Breast (tissue), 4 donors: ENCODE measurements around the genes PPP1R1B and TCAP.

GRCh38 chr17:38908583-38909209 is 38.8 kb downstream of the LASP1 start:
- PRO-cap, 3 experiments = no peak in any of the 3 experiments
- RRBS = 0% methylated on average over 1 of the region's 11 CpGs

DNA sequence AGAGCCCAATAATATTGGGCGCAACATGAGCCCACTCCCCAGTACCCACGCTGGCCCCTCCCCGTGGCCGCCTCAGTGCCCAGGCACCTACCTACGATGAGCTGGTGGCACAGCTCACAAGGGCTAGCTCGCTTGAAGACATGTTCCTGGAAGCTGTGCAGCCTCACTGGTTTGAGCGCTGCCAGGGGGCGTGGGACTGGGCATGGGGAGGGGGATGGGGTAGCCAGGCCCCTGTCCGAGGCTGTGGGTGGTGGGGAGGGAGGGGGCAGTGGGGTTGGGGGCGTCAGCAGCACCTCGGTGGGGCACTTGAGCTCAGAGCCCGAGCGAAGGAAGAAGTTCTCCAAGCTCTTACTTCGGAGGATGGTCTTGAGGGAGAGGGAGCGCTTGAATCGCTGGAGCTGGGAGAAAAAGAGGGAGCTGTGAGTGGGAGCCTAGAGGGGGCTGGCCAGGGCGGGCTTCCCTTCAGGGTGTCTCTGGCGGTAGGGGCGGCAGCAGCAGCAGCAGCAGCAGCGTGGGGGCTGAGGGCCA is 7.9 kb downstream of the STAC2 start:
- PRO-cap, 3 experiments = no peak in any of the 3 experiments
- RRBS = no CpG with 5 or more reads among the region's 20 CpGs

DNA sequence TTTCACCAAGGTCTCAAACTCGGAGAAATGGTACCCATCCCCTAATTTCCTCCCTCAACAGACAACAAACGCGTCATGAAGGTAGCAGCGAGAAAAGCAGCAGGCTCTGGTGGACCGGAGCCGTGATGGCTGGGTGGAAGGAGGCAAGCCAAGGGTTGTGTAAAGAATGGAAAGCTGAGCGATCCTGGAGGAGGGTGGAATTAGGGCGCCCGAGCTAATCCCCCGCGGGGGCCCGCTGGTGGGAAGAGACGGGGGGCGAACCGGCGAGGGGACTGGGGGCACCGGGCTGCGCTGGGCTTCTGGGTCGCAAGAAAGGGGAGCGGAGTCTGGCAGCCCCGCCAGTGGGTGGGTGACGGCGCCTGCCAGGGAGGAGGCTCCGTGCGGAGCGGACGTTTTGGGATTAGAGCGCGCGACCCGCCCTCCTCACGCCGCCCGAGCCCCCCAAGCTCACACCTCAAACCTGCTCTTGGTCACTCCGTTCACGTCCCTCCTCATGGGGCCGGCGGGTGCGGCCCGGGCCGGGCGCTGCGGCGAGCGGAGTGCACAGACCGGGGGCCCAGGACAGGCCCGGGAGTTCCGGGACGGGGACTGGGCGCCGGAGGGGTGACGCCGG is 412 bp downstream of the FBXL20 start:
- PRO-cap, 3 experiments = peak in 1 of 3 experiments; most common plus-strand start position 341 of the sequence (in 1); most common minus-strand start position 301 of the sequence (in 1)
- RRBS = 0% methylated on average over 1 of the region's 53 CpGs

DNA sequence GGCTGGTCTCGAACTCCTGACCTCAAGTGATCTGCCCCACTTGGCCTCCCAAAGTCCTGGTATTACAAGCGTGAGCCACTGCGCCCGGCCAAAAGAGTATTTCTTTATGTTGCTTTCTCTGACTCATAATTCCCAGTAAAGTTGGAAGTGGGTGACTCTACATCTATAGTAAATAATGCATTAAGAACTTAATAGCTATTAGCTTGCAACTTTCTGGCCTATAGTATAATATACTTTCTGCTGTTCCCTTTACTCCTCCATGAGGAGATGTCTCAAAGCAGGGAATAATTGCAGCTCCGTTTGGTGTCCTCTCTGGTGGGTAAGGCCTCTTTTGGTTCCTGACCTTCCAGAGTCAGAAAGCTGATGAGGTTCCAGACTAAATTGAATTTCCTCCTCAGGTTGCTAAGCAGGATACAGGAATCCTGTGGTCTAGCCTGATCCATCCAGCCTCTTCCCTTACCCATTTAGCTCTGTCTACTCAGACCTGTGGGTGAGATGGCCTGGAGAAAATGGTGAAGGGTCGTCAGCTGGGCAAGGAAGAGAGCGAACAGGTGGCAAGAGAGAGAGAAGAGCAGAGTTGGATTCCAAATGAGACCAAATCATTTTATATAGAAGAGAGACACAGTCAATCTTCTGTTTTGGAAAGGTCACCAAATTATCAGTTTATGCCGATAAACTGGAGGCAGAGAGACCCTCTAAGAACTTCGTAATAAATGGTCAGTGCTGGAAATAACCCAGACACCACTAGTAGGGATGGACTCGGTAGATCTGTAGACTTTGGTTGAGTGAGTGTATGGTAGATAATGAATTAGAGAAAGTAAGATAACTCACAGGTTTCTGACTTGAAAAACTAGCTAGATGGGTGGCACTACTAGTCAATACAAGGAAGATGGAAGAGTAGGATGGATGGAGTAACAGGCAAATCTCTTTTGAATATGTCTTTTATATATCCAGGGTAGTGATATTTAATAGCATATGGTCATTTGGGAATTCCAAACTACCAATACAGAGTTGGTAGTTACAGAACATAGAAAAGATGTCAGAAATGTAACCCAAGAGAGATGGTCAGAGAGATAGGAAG is 42.3 kb downstream of the CDK12 start:
- PRO-cap, 3 experiments = no peak in any of the 3 experiments
- RRBS = no CpG with 5 or more reads among the region's 10 CpGs

DNA sequence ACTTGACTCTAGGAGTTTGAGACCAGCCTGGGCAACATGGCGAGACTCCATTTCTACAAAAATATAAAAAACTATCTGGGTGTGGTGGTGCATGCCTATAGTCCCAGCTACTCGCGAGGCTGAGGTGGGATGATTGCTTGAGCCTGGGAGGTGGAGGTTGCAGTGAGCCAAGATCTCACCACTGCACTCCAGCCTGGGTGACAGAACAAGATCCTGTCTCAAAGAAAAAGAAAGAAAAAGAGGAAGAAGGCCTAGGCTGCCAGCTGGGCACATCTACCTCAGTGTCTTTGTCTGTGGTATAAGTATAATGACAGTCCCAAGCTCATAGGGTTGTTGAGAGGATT is 13.8 kb downstream of the NEUROD2 start:
- PRO-cap, 3 experiments = no peak in any of the 3 experiments
- RRBS = no CpG with 5 or more reads among the region's 3 CpGs

GRCh38 chr17:39626529-39627041 is at the start of gene PPP1R1B:
Gene PPP1R1B (plus strand): TSS chr17:39626952.
- PRO-cap, 3 experiments = peak in 1 of 3 experiments; most common plus-strand start chr17:39626891 (in 1)
- RRBS = 10% methylated on average over 5 of the region's 20 CpGs

GRCh38 chr17:39628974-39629836 is 2.5 kb downstream of the PPP1R1B start:
- PRO-cap, 3 experiments = no peak in any of the 3 experiments
- RRBS = no CpG with 5 or more reads among the region's 9 CpGs

DNA sequence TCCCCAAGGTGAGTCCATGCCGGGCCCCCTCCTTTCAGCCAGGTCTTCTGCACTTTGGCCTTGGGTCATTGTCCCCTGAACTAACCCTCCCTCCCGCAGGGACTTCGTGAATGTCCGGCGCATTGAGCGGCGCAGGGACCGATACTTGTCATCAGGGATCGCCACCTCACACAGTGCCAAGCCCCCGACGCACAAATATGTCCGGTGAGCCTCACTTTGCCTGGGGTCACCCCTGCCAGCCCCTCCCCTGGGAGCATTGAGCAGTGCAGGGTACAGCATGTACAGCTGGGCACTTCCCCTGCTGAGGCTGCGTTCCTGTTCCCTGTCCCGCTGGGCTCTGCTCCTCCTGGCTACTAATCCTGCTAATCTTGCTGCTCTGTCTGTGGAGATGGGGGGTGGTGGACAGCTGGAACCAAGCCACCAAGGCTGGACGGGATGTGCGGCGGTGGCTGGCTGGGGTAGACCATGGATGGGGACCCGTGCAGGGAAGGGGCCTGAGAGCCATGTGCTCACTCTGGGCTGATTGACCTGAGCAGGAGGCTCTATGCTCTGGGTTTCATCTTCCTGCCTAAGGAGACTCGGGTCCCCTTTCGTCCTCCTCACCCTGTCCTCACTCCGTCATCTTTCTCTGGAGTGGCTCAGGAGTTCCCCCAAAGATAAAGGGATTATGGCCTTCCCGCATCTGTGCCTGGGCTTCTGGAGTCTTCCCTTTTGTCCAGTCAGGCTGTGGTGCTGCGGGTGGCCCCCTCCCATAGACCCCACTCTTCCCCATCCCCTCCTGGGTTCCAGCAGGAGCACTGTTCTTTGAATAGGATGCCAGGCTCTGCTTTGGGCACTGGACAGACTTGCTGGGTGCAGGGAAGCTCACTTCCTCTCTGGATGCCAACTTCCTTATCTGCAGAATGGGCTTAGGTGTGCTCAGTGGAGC is 4.0 kb upstream of the TCAP start:
- PRO-cap, 3 experiments = peak in 1 of 3 experiments; most common plus-strand start position 381 of the sequence (in 1); most common minus-strand start position 339 of the sequence (in 1)
- RRBS = 41% methylated on average over 11 of the region's 23 CpGs

DNA sequence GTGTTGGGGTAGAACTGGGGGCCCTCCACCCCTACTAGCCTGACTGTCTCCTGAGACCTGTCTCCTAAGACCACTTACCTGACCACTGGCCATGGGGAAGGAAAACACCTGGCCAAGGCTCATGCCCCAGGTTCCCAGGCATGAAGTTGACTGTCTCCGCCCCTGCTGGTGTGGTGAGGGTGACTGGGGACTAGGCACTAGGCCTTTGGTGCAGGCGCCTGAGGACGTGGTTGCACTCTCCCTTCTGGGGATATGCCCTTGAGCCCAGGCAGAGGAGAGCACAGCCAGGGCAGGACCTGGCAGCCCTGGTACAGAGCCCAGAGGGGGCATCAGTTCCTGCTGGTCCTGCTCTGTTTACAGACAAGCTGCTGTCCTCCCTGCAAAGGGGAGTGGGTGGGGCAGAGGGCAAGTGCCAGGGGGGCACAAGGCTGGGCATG is 469 bp upstream of the TCAP start:
- PRO-cap, 3 experiments = no peak in any of the 3 experiments
- RRBS = no CpG with 5 or more reads among the region's 3 CpGs

- PRO-cap, 3 experiments = no peak in any of the 3 experiments
- RRBS = 39% methylated on average over 3 of the region's 12 CpGs
These were observed at the start of gene TCAP for GRCh38 chr17:39665099-39665541. Gene TCAP (plus strand): TSS chr17:39665349.

DNA sequence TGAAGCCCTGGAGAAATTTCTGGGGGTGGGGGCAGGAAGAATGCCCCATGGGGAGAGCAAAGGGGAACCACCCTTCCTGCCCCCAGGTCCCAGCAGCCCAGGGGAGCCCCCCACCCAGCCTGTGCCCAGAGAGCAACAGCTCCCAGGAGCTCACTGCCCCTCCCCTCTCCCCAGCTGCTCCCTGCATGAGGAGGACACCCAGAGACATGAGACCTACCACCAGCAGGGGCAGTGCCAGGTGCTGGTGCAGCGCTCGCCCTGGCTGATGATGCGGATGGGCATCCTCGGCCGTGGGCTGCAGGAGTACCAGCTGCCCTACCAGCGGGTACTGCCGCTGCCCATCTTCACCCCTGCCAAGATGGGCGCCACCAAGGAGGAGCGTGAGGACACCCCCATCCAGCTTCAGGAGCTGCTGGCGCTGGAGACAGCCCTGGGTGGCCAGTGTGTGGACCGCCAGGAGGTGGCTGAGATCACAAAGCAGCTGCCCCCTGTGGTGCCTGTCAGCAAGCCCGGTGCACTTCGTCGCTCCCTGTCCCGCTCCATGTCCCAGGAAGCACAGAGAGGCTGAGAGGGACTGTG is 482 bp downstream of the TCAP start:
- PRO-cap, 3 experiments = no peak in any of the 3 experiments
- RRBS = no CpG with 5 or more reads among the region's 15 CpGs

DNA sequence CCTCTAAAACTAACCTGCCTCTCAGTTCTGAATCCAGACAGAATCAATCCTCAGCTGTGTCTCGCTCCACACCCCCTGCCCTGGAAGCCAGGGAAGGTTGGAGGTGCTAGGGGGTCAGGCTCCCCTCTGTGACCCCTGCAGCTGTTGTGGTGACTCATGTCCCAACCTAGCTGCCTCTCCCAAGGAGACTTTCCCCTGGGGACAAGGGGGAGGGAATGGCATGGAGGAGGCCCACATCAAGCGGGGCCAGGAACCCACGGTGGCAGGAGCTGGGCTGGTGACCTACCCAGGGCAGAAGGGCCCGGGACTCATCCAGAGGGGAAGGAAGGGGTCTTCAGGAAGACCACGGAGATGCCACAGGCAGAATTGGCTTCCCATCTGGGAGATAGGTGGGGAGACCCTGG is 1.3 kb upstream of the PNMT start:
- PRO-cap, 3 experiments = no peak in any of the 3 experiments
- RRBS = no CpG with 5 or more reads among the region's 5 CpGs

DNA sequence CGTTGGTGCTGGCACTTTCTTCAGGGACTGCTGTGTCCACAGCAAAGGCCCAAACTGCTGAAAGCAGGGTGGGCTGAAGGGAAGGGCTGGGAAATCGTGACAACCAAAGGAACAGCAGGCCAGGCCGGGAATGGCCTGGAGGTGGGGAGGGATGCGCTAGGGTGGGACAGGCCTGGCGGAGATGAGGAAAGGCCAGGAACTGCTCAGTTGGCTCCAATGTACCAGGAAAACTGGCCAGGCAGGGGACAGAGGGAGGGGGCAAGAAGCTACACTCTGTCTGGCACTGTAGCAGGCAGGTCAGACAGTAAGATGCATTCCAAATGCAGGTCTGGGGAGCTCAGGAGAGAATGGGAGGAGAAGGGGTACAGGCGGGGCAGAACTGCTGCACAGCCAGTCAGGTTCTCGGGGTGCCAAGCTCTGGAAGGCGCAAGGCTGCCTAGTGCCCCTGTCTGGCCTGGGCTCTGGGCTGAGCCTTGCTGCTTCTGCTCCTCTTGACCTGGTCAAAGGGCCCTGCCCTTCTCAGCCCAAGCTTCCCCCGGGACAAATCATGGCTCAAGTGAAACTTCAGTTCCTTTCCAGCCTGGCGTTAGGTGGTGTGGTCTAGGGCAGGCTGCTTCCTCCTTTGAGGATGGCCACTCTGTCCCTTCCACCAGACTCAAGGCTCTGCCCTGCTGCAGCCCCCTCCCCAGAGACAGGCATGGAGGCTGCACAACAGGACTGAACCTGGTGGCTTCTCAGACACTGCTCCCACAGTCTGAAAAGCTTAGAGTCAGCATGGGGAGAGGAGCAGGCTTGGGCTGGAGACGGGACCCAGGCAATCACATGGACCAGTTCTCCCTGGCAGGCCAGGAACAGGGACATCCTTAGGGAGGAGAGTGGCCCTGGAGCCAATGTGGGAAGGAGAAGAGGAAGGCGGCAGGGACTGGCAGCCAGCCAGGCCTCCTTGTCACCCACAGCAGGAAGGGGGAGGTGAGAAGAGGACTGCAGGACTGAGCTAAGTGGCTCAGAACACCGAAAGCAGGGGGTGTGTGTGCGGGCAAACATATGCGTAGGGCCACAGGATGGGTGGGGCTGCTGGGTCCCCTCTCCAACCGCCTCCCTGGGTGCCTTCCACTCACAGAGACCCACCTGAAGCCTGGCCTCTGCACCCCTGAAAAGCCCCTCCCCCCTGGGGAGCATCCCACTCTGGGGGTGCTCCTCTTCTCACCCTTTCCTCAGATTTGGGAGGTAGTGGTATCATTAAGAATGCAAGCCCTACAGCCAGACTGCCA is 7.6 kb downstream of the PNMT start:
- PRO-cap, 3 experiments = peak in 1 of 3 experiments; most common minus-strand start position 835 of the sequence (in 1)
- RRBS = no CpG with 5 or more reads among the region's 16 CpGs

DNA sequence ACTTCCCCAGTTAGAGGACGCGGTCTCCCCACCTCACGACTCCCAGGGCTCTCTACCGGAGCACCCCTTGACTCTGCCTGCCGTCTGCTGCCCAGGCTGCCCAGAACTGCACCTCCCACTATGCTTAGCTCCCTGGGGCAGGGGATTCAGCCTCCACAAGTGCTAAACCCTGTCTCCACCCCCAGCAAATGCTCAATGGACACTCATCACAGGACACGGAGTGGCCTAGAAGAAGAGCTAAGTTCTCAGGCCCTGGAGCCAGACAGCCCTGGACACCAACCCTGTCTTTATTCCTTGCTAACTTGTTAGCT is 7.9 kb downstream of the PGAP3 start:
- PRO-cap, 3 experiments = no peak in any of the 3 experiments
- RRBS = 59% methylated on average over 2 of the region's 6 CpGs

DNA sequence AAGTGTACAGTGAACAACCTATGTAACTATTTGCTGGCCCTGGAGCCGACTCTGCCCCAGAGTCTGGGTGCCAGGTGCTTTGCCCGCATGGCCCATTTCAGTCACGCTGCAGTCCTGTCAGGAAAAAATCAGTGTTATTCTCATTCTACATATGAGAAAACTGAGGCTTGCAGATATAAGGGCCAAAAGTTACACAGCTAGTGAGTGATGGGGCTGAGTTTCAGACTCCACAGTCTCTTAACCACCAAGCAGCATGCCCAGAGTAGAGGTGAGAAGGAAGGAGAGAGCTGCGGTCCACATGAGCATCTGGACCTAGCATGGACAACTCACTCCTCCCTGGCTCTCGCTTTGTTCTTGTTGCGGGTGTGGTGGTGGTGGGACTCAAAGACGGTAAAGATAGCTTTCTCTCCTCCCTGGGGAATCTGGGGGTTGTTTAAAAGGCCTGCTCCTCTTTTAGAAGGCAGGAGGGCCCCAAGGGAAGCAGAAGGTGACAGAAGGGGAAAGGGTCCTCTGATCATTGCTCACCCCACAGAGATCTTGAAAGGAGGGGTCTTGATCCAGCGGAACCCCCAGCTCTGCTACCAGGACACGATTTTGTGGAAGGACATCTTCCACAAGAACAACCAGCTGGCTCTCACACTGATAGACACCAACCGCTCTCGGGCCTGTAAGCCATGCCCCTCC is 9.1 kb downstream of the ERBB2 start:
- PRO-cap, 3 experiments = no peak in any of the 3 experiments
- RRBS = no CpG with 5 or more reads among the region's 11 CpGs

DNA sequence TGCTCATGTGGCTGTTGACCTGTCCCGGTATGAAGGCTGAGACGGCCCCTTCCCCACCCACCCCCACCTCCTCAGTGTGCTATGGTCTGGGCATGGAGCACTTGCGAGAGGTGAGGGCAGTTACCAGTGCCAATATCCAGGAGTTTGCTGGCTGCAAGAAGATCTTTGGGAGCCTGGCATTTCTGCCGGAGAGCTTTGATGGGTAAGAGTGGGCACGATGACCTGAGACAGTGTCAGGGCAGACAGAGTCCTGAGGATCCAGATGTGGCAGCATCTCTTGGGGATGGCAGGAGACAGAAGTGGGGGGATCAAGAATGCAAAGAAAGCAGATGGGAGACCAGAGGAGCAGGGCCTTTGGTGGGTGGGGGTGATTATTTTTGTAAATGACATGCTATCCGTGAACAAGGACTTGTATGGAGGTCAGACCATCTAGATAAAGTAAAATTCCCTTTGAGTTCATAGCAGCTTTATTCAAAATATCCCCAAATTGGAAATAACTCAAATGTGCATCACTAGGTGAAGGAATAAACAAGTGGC is 12.5 kb downstream of the ERBB2 start:
- PRO-cap, 3 experiments = no peak in any of the 3 experiments
- RRBS = no CpG with 5 or more reads among the region's 6 CpGs

DNA sequence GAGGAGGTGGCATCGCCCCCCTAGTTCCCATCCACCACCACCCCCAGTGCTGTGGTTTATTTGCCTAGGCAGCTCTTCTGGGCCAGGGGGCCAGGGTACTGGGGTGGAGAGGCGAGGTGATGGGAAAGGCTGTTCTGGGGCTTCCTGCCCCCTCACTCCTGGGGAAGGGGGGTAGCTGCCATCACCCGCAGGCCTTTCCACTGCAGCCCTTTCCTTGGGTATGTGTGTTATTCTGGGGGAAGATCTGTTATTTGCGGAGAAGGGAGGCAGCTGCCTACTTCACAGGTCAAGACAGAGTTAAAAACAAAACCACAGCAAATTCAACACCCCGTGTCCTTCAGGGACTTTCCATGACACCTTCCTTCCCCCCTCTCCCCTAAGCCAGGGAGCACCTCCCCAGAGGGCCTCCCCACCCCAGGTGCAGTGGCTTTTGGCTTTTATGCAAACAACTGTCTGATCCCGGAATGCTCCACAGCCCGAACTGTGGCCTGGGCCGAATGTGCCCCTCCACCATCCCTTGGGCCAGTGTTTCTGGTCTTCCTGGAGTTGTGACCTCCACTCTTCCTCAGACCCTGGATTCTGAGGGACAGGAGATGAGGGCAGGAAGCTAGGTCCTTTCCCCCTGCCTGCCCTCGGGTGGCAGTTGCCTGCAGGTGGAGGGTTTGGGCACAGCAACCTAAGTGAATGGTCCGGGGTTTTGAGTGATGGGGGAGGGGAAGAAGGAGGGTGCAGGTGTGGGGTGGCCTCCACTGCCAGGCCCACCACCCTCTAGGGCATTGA is 18.3 kb downstream of the GRB7 start:
- PRO-cap, 3 experiments = no peak in any of the 3 experiments
- RRBS = no CpG with 5 or more reads among the region's 10 CpGs

DNA sequence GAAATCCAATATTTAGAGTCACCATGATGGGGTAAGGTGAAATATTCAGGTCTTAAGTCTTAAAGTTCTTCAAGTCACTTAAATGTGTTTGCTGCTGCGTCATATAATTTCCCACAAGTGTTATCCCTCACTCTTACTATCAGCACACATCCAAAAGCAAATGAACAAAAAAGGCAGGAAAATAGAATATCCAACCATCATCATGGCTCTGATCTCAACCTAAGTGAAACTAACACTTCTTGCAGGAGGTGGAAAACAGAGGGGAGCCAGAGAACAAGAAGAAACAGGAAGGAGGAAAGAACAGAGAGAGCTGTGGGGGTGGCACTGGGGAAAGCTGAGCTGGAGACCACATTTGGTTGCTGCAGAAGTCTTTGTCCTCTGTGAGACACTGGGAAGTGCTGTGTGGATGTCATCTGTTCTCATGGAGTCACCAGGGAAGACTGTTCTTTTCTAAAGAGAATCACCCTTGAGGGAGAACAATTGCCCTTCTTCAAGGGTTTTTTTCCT is 34.6 kb downstream of the GRB7 start:
- PRO-cap, 3 experiments = no peak in any of the 3 experiments
- RRBS = no CpG with 5 or more reads among the region's 1 CpG

DNA sequence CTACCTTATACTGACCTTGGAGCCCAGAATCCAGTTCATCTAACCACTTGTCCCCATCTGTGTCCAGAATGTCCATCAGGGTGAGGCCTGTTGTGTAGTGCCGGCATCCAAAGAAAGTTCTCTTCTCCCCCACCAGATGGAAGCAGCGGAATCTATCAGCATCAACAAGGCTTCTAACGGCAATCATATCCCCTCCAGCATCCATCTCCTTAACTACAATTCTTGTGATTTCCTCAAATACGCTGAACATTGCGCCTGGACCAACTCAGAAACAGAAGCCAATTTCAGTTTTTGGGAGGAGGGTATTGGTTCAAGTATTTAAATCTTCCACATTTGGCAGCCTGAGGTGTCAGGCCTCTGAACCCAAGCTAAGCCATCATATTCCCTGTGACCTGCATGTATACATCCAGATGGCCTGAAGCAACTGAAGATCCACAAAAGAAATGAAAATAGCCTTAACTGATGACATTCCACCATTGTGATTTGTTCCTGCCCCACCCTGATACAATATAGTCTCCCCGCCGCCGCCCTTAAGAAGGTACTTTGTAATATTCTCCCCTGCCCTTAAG is 1.3 kb downstream of the GSDMB start:
- PRO-cap, 3 experiments = no peak in any of the 3 experiments
- RRBS = no CpG with 5 or more reads among the region's 8 CpGs

DNA sequence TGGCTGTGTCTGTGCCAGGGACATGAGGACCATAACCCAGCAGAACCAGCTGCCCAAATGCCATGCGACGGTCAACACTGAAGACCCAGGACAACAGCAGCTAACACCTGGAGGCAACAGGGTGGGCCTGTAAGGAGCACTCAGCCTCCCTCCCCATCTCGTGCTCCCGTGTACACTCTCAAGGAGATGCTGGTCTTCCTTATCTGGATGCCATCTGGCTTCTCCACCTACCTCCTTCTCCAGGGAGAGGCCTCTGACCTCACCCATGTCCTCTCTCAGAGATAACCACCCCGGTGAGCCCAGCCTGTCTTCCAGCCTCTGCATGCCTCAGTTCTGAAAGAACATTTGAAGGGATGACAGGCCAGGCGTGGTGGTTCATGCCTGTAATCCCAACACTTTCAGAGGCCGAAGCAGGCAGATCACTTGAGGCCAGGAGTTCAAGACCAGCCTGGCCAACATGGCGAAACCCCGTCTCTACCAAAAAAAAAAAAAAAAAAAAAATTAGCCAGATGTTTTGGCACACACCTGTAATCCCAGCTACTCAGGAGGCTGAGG is 878 bp upstream of the GSDMB start:
- PRO-cap, 3 experiments = no peak in any of the 3 experiments
- RRBS = no CpG with 5 or more reads among the region's 9 CpGs